Epithelial cell of proximal tubule (primary cell): ENCODE results near the gene EXOC2.

DNA sequence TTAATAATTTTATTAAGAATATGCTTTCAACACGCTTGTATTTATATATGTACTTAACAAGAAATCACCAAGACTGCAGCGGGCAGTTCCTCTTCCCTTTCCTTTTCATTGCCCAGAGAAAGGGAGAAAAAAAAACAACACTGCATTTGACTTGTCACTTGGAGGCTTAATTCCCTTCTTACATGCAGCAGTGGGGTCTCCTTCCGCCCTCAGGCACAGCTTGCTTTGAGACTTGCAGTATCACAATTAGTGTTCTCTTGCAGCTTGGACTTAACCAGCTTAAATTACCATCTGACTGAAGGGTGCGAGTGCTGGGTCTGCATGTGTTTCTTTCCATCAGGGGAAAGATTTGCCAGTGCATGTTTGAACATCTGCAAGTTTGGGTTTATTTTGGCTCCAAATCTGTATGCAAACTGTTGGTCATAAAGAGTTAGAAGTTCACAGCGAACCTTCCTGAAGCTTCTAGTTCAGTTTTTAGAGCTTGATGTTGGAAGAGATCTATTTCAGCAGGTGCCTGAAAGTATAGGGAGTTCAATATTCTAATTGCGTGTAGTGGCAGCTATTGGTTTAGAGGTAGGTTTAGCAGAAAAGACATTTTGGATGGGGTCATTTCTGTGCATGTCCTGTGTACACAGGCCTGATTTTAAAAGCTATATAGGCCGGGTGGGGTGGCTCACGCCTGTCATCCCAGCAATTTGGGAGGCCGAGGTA, 35.7 kb upstream of the IRF4 start:
- RAMPAGE, long total RNA: no peak
- RRBS: no CpG with 5 or more reads among the region's 9 CpGs

- RAMPAGE, long total RNA: no peak
- RRBS: no CpG with 5 or more reads among the region's 16 CpGs
Observed at GRCh38 chr6:487867-488389, 96.4 kb downstream of the IRF4 start.

GRCh38 chr6:503720-504606, 112.4 kb downstream of the IRF4 start:
- RAMPAGE, long total RNA: no peak
- RRBS: no CpG with 5 or more reads among the region's 35 CpGs

GRCh38 chr6:692895-693687, at the start of gene EXOC2:
TSS of gene EXOC2 (minus strand) at chr6:693139.
- RAMPAGE, long total RNA: no peak
- RRBS: 3% methylated on average over 18 of the region's 56 CpGs

DNA sequence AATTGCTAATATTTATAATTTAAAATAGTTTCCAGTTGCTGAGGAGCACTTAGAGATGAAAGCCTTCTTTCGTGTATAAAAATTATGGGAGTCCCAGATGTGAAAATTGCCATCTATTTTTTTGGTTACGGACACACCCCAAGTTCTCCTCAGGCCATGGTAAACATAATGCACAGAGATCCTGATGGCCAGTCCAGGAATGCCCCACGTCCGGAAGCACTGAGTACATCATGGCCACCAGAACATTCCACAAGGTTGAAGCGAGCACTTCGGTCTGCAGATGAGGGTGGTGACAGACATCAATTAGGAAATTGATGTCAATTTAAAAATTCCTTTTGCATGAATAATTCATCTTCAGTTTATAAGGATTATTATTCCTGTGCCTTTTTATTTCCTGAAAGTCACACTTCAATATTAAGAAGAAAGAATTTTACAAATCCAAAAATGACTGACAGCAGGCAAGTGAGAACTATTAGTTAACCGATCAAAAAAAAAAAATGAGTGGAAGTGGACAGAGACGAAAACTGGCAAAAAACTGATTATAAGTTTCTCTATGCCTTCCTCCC, 13.2 kb upstream of the EXOC2 start:
- RAMPAGE, long total RNA: no peak
- RRBS: no CpG with 5 or more reads among the region's 8 CpGs

DNA sequence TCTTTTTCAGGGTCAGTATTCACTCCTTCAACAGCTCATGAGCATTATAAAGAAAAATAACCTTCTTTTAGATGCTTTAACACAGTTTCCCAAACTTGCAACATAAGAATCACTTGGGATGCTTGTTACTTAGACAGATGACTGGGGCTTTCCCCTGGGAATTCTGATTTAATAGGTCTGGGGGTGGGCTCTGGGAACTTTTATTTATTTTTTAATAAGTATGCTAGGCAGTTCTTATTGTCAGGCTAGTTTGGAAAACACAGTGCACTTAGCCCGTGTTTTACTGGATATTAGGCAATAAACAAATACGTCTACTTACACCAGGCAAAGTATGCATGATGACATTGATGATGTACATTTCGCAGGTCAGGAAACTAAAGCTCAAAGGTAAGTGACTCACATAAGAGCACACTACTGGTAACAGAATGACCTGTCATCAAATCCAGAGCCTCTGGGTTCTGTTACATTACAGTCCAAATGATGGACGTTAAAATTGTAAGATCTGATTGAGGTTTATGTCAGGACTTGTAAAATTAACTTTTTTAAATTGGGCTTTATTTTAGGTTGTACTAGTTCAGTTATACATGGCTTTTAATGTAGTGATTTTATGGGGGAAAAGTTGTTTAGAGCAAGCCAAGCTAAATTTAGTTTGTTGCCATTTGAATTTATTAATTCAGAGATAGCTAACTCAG, 144.5 kb upstream of the EXOC2 start:
- RAMPAGE, long total RNA: no peak
- RRBS: no CpG with 5 or more reads among the region's 4 CpGs

DNA sequence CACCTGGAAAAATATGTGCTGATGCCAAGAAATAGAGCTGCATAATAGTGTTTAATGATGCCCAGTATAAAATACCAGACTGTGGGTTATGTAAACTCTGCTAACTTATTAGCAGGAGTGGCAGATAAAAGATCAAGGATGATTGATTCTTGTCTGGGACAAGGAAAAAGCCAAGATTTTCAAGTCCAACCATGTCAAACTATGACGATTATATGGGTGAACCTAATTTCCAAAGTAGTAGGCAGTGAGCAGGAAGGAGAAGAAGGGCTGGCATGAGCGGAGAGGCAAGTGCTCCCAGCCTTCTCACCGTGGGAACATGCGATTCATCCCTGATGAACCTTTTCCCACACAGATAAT, 150.6 kb upstream of the FOXQ1 start:
- RAMPAGE, long total RNA: no peak
- RRBS: no CpG with 5 or more reads among the region's 4 CpGs

DNA sequence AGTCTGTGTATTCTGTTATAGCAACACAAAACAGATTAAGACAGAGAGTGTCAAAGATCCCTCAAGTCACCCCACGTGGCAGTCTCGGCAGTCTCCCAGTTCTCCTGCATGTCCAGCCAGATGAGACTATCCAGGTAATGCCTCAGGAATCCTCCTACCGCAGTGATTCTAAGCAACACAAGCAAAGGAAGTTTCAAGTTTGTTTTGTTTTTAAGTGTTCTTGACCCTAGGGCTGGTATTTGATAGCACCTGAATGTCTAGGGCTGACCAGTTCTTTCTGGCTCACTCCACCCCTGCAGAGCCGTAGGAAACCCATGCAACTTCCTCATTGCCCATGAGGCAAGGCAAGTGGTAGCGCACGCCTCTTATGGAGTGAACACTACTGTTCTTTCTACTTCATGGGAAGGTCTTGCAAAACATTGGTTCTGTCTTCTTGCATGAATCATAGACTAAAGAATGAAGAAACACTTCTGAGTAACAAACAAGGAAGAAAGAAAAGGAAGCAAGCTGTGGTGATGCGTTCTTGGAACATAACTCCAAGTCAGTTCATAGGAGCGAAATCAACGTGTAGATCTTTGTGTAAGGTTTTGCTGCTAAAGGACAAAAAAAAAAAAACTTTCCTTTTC, 24.7 kb upstream of the FOXQ1 start:
- RAMPAGE, long total RNA: no peak
- RRBS: no CpG with 5 or more reads among the region's 9 CpGs

- RAMPAGE, long total RNA: no peak
- RRBS: 3% methylated on average over 38 of the region's 144 CpGs
Observed at GRCh38 chr6:1313054-1314171, 1.5 kb downstream of the FOXQ1 start.

DNA sequence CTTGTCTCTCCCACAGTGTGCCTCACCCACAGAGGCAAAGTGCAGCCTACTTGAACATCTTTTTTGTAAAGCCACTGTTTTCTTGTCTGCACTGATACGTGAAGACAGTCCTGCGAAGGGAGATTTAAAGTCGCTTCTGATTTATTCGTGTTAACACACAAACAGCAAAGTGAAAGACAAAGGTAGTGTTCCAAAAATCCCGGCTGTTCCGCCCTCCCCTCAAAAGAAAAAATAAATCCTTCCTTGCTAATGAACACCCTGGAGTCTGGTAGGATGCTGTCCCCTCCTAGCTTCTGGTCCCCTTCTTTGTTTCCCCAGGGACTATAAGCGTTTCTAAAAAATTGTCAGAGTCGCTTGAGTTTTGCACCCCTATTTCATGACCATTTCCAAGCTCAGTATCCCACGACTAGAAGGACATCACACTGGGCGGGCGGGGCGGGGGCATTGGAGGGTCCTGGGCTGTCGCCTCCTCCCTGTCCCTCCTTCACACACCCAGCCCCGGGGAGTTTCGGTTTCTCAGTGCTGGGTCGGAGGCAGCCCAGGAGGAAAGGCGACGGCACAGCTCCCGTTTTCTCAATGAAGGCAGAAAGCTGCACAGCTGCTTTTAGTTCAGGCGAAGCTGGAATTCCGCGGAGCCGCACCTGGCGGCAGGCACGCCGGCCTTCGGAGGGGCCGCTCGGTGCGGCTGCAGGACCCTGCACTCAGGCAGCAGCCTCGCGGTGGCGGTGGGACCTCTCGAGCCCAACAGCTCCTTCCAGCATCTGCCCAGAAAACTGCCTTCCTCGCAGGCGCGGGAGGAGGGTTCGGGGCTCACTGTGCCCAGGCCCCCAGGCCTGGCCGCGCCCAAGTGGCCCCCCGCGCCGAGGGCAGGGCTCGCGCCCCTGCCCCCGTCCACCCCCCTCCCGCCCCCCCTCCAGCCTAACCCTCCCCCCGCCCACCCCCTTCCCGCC, 4.4 kb downstream of the FOXQ1 start:
- RAMPAGE, long total RNA: no peak
- RRBS: no CpG with 5 or more reads among the region's 49 CpGs

- RAMPAGE, long total RNA: no peak
- RRBS: no CpG with 5 or more reads among the region's 1 CpG
Observed at GRCh38 chr6:1336294-1336583, 24.3 kb downstream of the FOXQ1 start.

- RAMPAGE, long total RNA: no peak
- RRBS: 13% methylated on average over 1 of the region's 26 CpGs
Observed at GRCh38 chr6:1606402-1607297, 3.1 kb upstream of the FOXC1 start.

GRCh38 chr6:1612289-1612739, 2.6 kb downstream of the FOXC1 start:
- RAMPAGE, long total RNA: no peak
- RRBS: no CpG with 5 or more reads among the region's 9 CpGs

DNA sequence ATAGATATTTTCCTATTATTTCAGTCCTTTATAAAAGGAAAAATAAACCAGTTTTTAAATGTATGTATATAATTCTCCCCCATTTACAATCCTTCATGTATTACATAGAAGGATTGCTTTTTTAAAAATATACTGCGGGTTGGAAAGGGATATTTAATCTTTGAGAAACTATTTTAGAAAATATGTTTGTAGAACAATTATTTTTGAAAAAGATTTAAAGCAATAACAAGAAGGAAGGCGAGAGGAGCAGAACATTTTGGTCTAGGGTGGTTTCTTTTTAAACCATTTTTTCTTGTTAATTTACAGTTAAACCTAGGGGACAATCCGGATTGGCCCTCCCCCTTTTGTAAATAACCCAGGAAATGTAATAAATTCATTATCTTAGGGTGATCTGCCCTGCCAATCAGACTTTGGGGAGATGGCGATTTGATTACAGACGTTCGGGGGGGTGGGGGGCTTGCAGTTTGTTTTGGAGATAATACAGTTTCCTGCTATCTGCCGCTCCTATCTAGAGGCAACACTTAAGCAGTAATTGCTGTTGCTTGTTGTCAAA, 3.6 kb downstream of the FOXC1 start:
- RAMPAGE, long total RNA: no peak
- RRBS: no CpG with 5 or more reads among the region's 7 CpGs

GRCh38 chr6:1616573-1617170, 7.0 kb downstream of the FOXC1 start:
- RAMPAGE, long total RNA: no peak
- RRBS: no CpG with 5 or more reads among the region's 7 CpGs

GRCh38 chr6:1641244-1641776, 31.6 kb downstream of the FOXC1 start:
- RAMPAGE, long total RNA: no peak
- RRBS: no CpG with 5 or more reads among the region's 12 CpGs

DNA sequence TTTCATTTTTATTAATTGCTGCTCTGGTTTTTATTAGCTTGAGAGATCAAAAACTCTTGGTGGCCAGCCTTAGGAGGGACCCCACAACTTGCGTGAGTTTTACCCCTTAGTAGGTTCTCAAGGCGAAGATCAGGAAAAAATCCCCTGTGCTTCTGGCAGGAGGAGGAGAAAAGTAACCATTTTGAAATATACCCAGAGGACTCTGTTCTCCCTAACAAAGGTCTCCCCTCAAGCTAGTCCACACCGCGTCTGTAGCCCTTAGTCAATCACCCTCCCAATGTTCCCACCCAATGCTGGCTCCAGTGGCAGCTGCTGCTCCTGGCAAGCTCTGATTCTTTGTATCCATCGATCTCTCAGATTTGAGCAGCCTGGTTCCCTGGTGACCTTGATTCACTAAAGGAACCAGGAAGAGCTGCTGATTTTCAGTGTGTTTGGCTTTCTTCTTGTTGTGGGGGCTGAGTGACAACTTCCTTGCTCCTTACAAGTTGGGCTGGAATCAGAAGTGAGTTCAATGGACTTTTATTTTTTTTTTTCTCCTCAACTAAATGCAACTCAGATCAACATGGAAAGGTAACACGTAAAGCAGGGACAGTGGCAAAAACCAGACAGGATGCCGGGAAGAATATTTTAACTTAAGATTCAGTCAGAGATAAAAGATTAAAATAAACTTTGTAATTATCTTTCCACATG, 68.5 kb downstream of the FOXC1 start:
- RAMPAGE, long total RNA: no peak
- RRBS: no CpG with 5 or more reads among the region's 7 CpGs

- RAMPAGE, long total RNA: no peak
- RRBS: no CpG with 5 or more reads among the region's 10 CpGs
Observed at GRCh38 chr6:1686041-1686776, 76.5 kb downstream of the FOXC1 start.

DNA sequence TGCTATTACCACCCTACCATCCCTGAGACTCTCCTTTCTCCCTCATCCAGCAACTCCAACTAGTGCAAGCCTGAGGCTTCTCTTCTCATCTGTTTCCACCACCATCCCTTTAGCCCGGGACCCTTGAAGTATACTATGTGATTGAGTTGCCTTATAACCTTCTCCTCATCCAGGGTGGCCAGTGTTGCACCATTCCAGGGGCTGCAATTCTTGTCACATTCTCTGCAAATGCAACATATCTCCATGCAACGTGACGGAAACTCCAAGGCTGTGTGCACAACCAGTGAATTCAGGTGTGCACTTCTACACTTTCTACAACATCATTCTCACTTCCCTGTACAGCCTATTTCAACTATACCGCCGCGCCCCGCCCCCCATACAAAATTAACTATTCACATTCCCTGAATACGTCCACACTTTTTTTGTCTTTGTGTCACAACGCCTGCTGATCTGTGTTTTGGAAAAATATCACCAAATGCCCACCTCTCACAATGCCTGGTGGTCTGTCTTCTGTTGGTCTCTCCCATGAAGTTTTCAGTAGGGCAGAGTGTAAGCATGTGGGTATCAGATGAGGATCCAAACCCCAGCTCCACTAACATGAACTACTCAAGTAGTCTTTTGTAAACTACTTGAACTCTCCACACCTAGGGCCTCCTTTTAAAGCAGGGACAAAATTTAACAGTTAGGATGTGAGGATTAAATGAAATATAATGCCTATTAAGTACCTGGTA, 214.5 kb downstream of the FOXC1 start:
- RAMPAGE, long total RNA: no peak
- RRBS: no CpG with 5 or more reads among the region's 9 CpGs

DNA sequence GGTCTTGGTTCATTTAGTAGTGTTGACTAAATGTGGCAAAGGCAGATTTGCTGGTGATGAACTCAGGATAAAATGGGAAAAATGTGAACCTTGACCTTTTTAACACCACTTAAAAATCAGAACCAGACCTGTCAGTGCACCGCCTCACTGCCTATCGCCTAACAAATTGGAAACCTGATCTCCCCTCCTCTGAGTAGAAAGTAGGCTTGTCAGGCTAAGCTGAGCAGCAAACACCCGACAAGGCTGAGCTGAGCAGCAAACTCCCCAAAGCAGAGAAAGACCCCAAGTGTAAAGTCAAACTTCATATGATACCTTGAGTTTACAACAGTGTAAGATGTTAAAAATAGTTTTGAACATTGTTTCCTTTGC, 254.8 kb downstream of the FOXC1 start:
- RAMPAGE, long total RNA: no peak
- RRBS: no CpG with 5 or more reads among the region's 3 CpGs